ENCODE measurements around a stretch of chr9.

DNA sequence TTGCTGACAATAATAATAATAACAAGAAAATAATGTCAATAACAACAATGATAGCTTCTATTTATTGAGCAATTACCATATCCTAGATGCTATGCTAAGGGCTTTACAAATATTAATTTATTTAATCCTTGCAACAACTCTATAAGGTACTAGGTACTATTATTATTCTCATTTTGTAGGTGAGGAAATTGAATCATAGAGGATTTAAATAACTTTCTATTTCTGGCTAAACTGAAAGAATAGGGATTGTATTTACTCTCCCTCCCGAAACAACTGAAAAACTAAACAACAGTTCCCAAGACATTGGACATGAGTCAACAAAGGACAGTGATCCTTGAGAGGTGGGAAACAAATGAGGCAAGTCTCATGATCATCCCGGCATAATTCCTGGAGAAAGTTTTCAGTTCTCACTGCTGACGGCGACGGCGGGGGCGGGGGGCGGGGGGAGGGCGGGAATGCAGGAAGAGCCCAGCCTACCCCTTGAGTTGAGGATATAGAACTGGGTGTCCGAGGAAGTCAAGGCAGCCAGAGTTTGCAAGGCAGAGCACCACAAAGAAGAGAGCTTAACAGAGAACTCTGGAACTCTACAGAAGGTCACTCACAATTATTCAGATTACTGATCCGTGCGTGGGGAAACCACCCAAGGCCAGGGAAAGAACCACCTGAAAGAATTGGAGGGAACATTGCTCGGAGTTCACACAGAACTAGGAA lies 27.3 kb upstream of the WHRN start:
- PRO-cap: bidirectional peak, plus-strand start at position 524 of the sequence, minus-strand start at position 389 of the sequence

GRCh38 chr9:114600895-114601484 lies 10.1 kb upstream of the TMEM268 start:
- PRO-cap: no peak

DNA sequence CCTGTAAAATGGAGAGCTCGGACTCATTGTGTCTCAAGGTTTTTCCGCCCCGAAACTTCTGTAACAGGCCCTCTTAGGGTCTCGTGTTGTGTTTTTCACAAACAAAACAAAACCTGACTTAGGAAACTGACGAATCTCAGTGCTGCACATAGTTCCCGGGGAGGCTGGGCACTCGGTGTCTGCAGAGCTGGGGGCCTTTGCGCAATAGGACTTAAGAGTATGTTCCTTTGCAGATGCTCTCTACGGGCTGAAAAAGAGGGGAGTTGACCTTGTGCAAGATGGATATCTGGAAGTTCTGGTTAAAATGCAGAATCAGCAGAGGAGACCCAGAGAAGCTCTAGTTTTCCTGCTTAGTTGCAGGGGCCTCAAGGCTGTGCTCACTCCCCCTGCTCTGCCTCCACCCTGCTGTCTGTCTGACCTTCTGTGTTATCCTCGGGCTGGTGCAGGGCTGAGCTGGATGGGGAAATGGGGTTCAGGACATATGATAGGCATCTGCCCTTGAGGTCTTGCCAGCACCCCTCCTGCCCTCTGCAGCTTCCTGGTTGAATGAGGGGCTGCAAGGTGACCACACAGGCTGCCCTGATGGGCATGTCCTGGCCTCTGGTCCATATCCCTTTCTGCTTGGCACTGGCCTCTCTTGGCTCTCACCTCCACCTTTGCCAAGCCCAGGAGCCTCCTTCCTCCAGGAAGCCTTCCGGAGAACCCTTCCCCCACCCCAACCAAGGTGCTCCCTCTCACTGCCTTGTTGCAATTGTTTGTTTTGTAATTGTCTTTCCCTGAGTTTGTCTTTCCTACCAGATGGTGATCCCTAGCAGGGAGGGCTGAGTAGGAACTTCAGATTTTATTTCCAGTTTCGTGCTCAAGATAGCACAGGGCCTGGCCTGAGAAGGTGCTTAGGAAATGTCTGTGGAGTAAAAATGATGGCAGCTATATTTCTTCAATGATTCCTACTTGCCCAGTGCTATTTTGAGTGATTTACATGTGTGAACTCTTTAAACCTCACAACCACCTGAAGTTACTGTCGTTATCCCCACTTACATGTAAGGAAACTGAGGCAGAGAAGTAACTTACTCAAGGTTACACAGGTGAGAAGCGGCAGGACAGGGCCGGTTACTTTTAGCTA lies 1.3 kb downstream of the TMEM268 start:
- PRO-cap: no peak

- PRO-cap: no peak
These were observed 10.5 kb upstream of the TEX53 start for GRCh38 chr9:114668056-114668634.

DNA sequence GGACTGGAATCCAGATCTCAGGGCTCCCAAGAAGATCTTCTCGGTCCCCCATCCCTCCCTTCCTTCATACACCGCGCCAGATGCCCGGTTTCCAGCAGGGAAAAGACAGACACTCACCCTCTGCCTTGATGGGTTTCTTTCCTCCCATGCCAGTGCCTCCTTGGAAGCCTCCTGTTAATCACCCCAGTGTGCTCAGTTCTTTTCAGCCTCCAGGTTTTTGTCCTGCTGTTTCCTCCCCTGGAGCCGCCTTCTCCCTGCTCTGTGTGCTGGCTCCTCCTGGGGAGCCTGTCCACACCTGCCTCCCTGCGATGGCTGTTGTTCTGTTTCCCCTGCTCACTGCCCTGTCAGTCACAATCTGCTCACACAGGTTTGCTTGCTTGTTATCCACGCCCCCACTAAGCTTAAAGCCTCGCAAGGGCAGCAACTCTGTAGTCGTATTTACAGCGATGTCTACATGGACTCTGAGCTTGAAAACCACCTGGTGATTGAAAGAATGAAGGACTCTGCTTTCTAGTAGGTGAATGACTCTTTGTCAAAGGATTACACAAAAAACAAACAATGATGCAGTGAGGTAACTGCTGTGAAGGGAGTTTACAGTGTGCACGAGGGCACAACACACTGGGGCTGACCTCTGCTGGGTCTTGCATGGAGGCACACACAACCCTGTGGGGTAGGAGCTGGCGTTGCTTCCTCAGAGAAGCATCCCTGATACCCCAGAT lies 39.5 kb upstream of the TEX48 start:
- PRO-cap: no peak

- PRO-cap: no peak
These were observed 90.3 kb upstream of the TNFSF8 start for GRCh38 chr9:115020505-115021321.

- PRO-cap: no peak
These were observed 81.9 kb downstream of the TNC start for GRCh38 chr9:115035823-115036710.

DNA sequence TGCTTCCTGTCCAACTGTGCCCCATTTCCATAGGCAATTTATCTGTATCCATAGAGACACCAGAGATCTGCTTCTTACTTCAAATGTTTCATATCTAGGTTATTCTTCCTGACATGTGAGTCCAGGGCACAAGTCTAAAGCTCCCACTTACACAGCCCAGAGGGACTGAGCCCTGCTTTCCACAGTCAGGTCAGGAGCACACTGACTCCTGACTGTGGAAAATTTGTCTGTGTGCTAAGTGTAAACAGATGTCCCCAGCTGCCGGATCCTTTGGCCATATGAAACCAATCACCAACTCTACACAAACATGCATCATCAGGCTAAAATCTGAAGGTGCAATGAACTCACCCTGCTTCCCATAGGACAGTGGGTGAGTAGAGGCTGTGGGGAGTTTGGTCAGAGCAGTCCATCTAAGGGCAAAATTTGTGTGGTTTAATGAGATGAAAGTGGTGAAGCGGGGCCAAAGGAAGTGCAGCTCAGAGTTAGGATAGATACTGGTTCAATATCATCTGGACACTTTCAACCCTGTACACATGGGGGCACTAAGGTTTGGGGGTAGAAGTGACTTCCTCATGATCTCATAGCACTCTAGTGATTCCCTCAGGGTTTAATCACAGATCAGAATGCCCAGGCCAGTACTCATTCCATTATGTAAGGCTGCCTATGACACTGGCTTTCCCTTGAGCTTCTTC lies 85.3 kb upstream of the TNC start:
- PRO-cap: no peak

DNA sequence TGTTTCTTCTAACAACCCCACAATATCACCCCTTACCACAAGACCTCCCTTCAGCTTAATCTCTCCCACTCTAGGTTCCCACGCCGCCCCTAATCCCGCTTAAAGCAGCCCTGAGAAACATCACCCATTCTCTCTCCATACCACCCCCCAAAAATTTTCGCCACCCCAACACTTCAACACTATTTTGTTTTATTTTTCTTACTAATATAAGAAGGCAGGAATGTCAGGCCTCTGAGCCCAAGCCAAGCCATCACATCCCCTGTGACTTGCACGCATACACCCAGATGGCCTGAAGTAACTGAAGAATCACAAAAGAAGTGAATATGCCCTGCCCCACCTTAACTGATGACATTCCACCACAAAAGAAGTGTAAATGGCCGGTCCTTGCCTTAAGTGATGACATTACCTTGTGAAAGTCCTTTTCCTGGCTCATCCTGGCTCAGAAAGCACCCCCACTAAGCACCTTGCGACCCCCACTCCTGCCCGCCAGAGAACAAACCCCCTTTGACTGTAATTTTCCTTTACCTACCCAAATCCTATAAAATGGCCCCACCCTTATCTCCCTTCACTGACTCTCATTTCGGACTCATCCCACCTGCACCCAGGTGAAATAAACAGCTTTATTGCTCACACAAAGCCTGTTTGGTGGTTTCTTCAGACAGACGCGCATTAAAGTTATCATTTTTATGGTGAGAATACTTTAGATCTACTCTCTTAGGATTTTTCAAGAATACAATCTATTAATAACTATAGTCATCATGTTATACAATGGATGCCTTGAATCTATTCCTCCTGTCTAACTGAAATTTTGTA lies 360.5 kb upstream of the TNC start:
- PRO-cap: no peak

DNA sequence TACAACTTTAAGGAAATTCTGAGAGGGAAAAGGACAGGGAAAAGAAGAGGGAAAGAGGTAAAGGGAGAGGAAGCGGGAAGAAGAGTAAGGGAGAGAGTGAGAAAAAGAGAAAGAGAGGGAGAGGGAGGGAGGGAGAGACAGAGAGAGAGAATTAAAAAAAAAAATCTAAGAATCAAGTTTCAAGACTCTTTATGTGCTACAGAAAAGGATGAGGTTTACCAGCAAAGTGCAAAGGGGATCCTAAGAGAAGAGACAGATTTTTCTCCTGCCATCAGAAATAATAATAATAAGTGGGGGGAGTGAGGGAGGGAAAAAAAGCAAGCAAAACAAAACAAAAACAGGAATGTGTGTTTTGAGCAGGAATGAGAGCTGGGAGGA lies 596 bp upstream of the PAPPA start:
- PRO-cap: no peak

GRCh38 chr9:116153981-116154275 lies 337 bp downstream of the PAPPA start:
- PRO-cap: no peak

DNA sequence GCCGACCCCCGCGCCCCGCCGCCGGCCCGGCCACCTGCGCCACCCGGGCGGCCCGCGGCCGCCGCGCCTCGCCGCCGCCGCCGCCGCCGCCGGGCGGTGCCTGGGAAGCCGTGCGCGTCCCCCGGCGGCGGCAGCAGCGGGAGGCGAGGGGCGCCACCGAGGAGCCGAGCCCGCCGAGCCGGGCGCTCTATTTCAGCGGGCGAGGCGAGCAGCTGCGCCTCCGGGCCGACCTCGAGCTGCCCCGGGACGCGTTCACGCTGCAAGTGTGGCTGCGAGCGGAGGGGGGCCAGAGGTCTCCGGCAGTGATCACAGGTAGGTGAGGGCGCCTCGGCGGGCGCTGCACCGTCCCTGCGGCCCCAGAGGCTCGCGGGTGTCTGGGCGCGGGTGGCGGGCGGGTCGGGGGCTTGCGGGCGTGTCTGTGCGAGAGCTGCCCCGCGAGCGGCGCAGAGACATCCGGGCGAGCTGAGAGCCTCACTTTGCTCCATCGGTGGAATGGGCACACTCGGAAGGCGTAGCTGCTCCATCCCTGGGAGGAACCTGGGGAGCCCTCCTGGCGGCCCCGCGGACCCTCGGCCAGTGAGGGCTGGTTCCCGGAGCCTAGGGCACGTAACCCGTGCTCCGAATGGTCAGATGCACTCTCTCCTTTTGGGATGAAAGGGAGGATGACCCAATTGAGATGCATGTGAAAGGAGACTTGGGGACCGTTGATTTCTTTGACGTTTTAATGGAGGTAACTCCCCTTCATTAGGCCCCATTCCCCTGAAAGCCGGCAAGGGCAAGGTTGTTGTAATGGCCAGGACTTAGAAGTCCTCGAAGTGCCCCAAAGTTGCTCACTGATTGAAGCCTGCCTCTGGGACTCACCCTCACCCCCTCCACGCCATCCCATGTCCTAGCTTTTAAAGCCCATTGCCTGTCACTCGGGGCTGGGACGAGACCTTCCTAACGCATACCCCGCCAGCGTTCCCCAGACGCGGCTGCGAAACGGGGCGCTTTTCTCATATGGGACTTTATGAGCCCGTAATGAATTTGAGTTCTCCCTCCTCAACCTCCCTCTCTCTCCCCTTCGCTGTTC lies 1.0 kb downstream of the PAPPA start:
- PRO-cap: no peak

DNA sequence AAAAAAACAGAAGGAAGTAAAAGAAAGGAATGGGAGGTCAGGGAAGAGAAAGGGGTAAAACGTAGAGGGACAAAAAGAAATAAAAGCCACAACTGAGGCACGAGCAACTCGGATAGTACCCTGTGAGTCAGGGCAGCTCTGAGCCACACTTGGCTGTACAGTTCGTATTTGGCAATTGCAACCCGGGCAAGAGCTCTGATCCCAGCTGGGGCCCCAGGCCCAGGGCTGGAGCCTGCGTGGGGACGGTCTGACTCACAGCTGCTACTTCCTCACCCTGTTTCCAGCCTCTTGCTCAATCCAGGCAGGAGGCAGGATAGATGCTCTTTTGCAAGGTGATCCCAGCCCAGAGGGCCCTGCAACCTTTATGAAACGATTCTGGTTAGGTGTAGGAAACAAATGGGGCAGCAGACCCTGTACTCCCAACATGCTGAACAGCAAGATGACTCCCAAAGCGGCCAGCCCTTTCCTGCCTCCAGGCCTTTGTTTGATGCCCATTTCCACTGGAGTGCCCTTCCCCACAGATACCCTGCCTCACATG lies 137.8 kb upstream of the TRIM32 start:
- PRO-cap: no peak

DNA sequence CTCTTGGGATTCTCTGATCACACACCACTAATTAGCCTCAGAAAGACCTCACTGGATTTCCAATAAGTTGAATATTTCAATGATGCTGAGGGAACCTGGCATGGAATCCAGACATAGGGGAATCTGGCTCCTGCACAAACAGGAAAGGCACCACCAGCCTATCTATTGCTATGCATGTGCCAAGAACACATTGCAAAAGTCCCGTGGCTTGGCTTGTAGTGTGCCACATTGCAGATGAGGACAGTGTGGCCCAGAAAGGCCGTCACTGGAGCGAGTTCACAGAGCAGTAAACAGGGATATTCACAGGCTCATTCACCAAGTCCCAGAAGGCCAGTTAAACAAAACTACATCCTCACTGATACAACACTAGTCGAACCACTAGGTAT lies 39.7 kb upstream of the TRIM32 start:
- PRO-cap: no peak

GRCh38 chr9:116756916-116757318 lies 69.8 kb downstream of the TRIM32 start:
- PRO-cap: no peak

GRCh38 chr9:116919531-116919869 lies 232.4 kb downstream of the TRIM32 start:
- PRO-cap: no peak

- PRO-cap: unidirectional peak, minus-strand start at chr9:118331707
These were observed 627.4 kb downstream of the TLR4 start for GRCh38 chr9:118331424-118332242.

DNA sequence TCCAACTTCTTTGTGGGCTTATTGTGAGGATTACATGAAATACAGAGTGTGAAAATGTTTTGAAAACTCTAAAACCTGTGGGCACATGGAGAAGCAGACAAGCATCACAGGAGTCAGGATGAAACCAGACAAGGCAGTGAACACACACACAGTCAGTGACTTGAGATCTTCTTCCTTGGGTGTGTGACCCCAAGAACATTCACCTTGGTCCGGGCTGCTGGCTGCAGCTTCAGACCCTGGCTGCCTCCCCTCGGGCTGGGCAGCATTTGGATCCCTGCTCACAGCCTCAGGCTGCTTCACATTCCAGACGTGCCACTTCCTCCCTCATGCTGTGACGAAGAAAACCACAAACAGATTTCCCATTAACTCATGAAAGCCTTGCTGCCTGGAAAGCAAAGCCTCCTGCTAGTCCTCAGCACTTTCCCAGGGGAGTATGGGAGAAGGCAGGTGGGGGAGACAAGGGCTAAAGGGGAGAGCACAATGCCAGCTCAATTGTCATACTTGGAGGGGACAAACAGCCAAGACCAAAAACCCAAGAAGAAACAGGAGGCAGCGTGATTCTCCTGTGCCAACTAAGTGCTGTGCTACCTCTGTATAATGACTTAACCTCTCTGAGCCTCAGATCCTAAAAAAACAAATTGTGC lies 594.6 kb upstream of the BRINP1 start:
- PRO-cap: unidirectional peak, minus-strand start at position 268 of the sequence

- PRO-cap: no peak
These were observed 102.8 kb downstream of the CDK5RAP2 start for GRCh38 chr9:120477249-120477541.

GRCh38 chr9:120527663-120528015 lies 52.3 kb downstream of the CDK5RAP2 start:
- PRO-cap: no peak